Endothelial cell (in vitro differentiated cells): ENCODE measurements around a stretch of chr19.

GRCh38 chr19:10288312-10289239, 1.2 kb upstream of the ICAM5 start:
- PRO-cap, result no peak

- PRO-cap, result no peak
Observed at GRCh38 chr19:10420823-10421648, 698 bp downstream of the PDE4A start.

DNA sequence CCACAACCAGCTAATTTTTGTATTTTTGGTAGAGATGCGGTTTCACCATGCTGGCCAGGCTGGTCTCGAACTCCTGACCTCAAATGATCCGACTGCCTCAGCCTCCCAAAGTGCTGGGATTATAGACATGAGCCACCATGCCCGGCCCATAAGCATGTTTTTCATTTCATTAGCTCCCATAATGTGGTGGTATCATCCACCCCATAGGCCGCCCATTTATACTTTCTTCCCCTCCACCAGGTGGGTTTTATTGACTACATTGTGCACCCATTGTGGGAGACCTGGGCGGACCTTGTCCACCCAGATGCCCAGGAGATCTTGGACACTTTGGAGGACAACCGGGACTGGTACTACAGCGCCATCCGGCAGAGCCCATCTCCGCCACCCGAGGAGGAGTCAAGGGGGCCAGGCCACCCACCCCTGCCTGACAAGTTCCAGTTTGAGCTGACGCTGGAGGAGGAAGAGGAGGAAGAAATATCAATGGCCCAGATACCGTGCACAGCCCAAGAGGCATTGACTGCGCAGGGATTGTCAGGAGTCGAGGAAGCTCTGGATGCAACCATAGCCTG, 36.4 kb downstream of the KEAP1 start:
- PRO-cap, result no peak

DNA sequence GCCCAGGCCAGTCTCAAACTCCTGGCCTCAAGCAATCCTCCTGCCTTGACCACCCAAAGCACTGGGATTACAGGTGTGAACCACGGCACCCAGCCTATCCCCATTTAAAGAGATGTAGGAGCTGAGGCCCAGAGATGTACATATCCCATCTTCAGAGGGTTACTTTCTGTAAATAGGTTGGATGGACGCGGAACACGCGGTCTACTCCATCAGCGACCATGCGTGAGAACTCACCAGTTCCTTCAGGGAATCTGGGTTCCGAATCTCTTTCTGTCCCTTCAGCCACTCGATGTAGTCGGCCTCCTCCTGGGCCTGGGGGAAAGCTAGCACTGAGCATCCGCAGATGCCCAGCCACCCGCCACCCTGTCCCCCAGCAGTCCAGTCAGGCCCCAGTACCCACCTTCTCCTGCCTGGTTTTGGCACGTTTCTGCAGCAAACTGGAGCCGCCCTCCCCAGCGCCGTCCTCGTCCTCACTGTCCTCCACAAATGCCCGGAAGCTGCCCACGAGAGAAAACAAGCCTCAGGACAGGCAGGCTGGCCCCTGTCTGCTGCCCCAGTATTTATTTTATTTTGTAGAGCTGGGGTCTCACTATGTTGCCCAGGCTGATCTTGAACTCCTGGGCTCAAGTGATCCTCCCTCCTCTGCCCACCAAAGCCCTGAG, 4.9 kb downstream of the KRI1 start:
- PRO-cap, result no peak

DNA sequence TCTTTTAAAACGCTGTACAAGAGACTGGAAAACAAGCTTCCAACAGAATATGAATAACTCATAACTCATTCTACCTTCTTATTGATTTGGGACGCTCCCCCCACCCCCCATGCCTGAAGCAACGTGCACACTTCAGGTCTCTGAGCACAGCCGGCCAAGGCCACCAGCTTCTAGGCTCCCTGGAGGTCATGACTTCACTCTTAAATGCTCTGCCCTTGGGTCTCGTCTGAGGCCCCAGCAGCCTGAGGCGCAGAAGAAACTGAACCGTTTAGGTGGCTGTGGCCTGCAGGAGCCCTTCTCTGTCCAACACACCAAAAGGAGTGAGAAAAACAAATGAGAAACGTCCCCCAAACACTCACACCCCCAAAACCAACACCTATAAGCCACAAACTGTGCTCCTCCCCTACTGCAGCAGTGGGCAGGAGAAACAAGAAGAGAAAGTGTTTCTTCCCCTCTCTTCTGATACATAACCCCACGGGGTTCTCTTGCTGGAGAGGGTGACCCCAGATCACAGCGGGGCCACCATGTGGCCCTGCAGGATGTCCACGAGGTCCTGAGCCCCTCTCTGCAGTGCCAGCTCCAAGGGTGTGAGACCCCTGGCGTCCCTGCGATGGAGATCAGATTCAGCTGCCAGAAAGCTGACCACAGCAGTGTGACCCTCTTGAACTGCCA, 876 bp upstream of the KRI1 start:
- PRO-cap, result no peak

GRCh38 chr19:10593874-10594702, 7.0 kb upstream of the AP1M2 start:
- PRO-cap, result no peak

- PRO-cap, result unidirectional peak, minus-strand start at chr19:10604810
Observed at GRCh38 chr19:10604029-10605255, 17.3 kb upstream of the AP1M2 start.

- PRO-cap, result unidirectional peak, plus-strand start at chr19:10644230
Observed at GRCh38 chr19:10643725-10644815, 10.1 kb upstream of the ILF3 start.

DNA sequence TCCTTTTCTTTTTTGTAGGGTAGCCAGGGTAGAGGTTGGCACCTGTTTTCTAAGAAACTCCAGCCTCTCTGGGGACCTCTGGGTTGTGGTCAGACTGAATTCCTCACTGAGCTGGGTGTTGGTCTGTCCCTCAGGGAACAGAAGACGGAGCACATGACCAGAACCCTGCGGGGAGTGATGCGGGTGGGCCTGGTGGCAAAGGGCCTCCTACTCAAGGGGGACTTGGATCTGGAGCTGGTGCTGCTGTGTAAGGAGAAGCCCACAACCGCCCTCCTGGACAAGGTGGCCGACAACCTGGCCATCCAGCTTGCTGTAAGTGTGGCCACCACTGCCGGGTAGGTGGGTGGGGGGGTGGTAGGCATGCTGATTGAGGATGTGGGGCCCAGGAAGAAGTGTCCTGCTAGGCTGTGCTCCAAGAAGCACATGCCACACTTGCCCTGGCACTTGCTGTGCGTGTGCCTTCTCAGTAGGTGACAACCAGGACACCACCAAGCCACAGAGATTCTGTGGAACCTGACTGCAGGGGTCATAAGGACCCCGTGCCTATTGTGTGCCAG, 17.2 kb downstream of the ILF3 start:
- PRO-cap, result no peak

GRCh38 chr19:10690279-10691320, 10.6 kb upstream of the QTRT1 start:
- PRO-cap, result no peak

DNA sequence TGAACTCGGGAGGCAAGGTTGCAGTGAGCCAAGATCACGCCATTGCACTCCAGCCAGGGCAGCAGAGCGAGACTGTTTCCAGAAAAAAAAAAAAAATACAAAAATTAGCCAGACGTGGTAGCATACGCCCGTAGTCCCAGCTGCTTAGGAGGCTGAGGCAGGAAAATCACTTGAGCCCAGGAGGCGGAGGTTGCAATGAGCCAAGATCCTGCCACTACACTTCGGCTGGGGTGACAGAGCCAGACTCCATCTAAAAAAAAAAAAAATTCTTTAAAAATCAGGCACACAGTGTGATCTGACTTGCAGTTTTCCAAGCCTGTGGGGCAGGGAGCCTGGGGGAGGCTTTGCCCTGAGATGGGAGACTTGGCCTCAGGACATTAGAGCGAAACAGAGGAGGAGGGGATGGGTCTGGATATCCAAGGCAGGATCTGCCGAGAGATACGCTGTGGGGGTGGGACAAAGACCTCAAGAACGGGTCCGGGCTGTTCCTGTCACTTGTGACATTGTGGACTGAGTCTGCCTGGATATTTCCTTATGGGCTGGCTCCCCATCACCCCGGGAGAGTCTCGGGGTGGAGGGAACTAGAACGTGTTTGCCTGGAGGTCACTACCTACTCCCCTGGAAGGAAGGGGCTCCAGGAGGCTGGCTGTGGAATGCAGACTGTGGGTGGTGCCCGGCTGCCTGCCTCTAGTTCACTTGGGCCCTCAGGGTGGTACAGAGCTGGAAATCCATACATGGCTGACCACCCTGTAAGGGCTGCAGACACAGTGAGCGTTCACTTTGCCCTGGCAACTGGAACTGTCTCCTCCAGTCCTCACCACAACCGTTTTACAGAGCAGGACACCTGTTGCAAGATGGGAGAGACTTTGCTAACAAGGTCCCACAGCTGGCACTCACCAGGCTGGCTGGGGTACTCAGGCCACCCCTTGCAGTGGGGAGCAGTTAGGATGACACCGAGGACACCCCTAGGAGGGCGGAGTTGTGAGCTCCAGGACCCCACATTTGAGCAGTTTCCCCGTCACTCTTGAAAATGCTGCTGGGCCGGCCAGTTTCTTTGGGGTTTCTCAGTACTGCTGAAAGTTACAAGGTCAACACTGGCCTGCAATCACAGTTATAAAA, 26.4 kb downstream of the DNM2 start:
- PRO-cap, result no peak

- PRO-cap, result no peak
Observed at GRCh38 chr19:10761544-10762219, 43.8 kb downstream of the DNM2 start.

DNA sequence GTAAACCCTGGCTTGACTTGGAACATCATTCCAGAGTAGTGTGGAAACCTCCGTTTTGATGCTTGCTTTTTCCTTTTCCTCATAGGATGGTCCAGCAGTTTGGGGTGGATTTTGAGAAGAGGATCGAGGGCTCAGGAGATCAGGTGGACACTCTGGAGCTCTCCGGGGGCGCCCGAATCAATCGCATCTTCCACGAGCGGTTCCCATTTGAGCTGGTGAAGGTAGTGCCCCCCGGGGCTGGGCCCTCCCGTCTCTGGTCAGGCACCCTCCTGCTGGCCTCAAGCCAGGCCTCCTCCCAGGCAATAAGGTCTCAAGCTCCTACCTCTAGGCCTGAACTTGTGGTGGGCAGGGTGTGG, 42.4 kb downstream of the TMED1 start:
- PRO-cap, result no peak

GRCh38 chr19:10812949-10813578, 22.9 kb downstream of the TMED1 start:
- PRO-cap, result no peak

GRCh38 chr19:10891284-10892308, 20.2 kb downstream of the CARM1 start:
- PRO-cap, result no peak

- PRO-cap, result unidirectional peak, minus-strand start at chr19:10922420
Observed at GRCh38 chr19:10922331-10922906, 6.0 kb downstream of the YIPF2 start.

DNA sequence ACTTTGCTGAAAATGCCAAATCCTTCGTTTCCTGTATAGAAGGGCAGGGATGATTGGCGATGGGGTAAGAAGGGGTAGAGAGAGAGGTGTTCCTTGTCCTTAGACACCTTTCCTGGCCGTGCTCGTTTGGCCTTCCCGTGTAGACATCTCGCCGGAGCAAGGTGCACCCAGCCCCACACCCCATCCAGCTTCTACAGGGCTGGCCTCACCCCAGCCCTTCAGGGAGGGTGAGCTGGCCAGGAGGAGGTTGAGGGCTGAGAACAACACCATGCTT, 15.2 kb downstream of the SMARCA4 start:
- PRO-cap, result no peak

DNA sequence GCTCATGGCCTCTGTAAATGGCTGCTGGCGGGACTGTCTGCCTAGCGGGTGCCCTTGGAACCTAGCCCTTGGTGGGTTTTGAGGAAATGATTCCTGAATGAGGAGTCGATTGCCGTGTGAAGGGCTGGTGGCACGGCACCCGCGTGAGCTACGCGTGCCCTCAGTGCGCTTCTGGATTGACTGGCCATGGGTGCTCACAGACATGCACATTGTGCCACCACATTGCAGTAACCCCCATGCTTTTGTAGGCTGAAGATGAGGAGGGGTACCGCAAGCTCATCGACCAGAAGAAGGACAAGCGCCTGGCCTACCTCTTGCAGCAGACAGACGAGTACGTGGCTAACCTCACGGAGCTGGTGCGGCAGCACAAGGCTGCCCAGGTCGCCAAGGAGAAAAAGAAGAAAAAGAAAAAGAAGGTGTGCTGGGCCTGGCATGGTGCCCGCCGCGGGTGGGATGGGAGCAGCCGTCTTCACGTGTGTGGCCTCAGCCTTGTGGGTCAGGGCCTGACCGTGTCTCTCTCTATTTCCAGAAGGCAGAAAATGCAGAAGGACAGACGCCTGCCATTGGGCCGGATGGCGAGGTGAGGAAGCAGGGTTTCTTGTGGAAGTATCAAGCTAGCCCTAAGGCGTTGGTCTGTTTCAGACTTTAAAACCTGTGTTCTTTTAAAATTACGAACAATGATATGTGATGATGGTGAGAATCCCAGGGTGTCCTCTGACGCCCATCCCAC, 35.3 kb downstream of the SMARCA4 start:
- PRO-cap, result no peak

DNA sequence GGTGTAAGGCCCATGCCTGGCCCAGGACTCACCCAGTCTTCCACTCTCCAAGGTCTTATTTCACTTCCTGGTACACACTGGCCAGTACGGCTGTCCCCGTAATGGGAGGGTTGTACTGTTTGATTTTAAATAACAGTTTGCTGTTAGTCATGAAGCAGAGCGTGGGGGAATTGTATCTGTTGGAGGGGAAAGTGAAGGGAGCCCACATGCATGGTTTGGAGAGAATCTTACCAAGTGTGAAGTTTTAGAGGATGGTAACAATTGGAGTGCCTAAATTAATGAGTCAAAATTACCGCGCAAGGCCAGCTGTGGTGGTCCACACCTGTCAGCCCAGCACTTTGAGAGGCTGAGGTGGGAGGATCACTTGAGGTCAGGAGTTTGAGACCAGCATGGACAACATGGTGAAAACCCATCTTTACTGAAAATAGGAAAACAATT, 46.8 kb upstream of the LDLR start:
- PRO-cap, result no peak

- PRO-cap, result no peak
Observed at GRCh38 chr19:11088369-11088909, 824 bp upstream of the LDLR start.